HCT116 (cell line): Measurements from ENCODE around the genes DAGLB and INTS15.

GRCh38 chr7:5396416-5396873 is 27.2 kb downstream of the TNRC18 start:
- RRBS = no CpG with 5 or more reads among the region's 7 CpGs

GRCh38 chr7:5477886-5478769 is 35.5 kb downstream of the FBXL18 start:
- RRBS = no CpG with 5 or more reads among the region's 30 CpGs

DNA sequence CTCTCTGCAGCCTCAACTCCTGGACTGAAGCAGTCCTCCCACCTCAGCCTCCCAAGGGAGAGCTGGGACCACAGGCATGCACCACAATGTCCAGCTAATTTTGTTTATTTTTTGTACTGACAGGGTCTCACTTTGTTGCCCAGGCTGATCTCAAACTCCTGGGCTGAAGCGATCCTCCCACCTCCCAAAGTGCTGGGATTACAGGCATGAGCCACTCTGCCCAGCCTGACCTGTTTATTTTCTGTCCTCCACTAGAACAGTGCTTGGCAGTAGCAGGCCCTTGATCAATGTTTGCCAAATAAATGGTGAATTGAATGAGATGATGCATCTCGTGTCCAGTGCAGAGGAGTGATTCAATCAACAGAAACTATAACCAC is 5.1 kb upstream of the FBXL18 start:
- RRBS = no CpG with 5 or more reads among the region's 2 CpGs

GRCh38 chr7:5527580-5527980 is 2.8 kb downstream of the ACTB start:
- RRBS = no CpG with 5 or more reads among the region's 14 CpGs

DNA sequence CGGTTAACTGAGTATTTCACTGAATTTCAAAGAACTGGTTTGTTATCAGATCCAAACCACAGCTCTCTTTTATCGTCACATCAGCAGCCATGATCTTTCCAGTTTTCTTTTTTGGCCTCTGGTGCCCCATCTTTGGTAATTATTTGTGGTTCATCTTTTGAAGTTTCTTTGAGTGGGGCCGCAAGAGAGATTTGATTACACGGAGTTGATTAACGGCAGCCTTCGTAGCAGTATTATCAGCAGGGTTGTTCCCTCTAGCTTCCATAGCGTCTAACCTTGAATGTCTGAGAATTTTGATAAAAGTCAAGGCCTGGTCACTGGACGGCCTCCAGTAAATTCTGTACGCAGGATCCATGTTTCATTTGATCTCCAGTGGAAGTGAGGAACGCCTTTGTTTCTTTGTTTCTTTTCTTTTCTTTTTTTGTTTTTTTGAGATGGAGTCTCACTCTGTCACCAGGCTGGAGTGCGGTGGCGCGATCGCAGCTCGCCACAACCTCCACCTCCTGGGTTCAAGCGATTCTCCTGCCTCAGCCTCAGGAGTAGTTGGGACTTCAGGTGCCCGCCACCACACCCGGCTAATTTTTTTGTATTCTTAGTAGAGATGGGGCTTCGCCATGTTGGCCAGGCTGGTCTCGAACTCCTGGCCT is 13.9 kb upstream of the FSCN1 start:
- RRBS = no CpG with 5 or more reads among the region's 20 CpGs

DNA sequence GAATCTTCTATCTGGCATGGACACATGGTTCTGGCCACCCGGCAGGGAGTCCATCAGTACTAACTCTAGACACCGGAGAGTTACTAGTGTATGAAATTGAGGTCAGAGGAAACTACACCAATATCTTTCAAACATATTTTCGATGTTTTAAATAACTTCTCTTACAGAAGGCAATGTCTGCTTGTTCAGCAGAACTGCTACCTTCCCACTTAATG is 89.9 kb downstream of the RNF216 start:
- RRBS = no CpG with 5 or more reads among the region's 3 CpGs

- RRBS = no CpG with 5 or more reads among the region's 12 CpGs
Measured at GRCh38 chr7:5712557-5713022, 68.9 kb downstream of the RNF216 start.

GRCh38 chr7:5794344-5794783 is 12.9 kb upstream of the RNF216 start:
- RRBS = no CpG with 5 or more reads among the region's 14 CpGs

GRCh38 chr7:6115137-6115767 is 10.5 kb downstream of the USP42 start:
- RRBS = no CpG with 5 or more reads among the region's 4 CpGs

DNA sequence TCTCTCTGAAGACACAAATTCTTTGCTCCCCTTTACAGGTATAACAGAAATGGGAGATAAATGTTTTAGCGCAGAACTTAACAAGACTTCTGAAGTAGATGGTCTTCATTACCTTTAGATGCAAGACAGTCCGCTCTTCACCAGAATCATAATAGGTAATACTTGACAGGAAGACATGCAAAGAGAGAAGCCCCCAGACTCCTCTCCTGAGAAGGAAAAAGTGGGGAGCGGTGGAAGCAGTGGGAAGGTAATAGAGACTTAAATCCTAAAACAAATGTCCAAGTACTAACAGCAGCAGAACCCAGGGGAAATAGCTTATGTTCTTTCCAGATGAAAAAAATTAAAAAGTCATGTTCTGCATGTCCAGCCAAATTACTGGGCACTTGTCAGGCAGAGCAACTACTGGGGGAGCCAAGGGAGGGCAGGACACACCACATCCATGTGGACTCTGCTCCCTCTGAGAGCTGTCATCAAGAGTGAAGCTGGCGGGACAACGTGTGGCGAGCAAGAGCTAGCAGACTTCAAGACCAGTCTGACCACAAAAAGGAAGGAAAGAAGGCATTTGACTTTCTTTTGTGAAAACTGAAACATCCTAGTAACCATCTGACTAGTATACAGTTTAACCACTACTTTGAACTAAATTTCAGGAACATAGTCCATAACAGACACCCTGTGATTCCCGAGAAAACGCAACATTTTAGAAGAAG is 15.9 kb downstream of the CYTH3 start:
- RRBS = no CpG with 5 or more reads among the region's 8 CpGs

GRCh38 chr7:6269045-6269541 is 3.3 kb downstream of the CYTH3 start:
- RRBS = no CpG with 5 or more reads among the region's 5 CpGs

- RRBS = no CpG with 5 or more reads among the region's 18 CpGs
Measured at GRCh38 chr7:6338458-6339243, 10.1 kb downstream of the FAM220A start.

- RRBS = no CpG with 5 or more reads among the region's 11 CpGs
Measured at GRCh38 chr7:6391746-6392306, 17.5 kb downstream of the RAC1 start.

GRCh38 chr7:6403220-6403543 is 28.9 kb downstream of the RAC1 start:
- RRBS = no CpG with 5 or more reads among the region's 3 CpGs

GRCh38 chr7:6446982-6448116 is at the start of gene DAGLB:
TSS of gene DAGLB (minus strand) at chr7:6447954.
- RRBS = 1% methylated on average over 14 of the region's 82 CpGs

- RRBS = no CpG with 5 or more reads among the region's 6 CpGs
Measured at GRCh38 chr7:6472117-6472631, 11.8 kb downstream of the KDELR2 start.

DNA sequence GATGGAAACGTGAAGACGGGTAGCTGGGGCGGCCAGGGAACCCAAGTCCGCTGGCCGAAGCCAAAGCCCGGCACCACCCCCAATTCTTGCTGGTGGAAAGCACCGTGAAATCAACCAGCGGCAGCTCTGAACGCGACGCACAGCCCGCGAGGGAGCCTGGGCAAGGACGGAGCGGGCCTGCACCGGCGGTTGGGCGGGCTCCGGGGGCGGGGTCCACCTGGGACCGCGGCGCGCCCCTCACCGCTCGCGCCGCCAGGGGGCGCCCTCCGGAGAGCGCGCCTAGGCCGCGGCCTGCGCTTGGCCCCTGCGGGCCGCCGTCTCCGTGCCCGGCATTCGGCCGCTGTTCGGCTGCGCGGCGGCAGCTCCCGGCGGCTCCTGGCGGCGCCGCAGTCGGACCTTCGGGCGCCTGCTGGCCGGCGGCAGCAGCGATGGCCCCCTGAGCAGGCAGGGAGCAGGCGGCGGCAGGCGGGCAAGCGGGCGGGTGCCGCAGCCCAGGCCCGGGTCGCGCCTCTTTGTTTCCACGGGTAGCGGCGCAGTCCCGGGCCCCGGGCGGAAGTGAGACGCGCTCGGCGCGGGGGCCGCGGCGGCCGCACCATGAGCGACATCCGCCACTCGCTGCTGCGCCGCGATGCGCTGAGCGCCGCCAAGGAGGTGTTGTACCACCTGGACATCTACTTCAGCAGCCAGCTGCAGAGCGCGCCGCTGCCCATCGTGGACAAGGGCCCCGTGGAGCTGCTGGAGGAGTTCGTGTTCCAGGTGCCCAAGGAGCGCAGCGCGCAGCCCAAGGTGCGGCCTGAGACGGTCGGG is at the start of gene INTS15:
INTS15 (plus strand) TSS at position 332 of the 807 bp plus-strand sequence.
- RRBS = under 1% methylated on average over 49 of the region's 102 CpGs

- RRBS = 100% methylated on average over 3 of the region's 12 CpGs
Measured at GRCh38 chr7:6604365-6605001, 10.9 kb upstream of the ZNF853 start.

- RRBS = no CpG with 5 or more reads among the region's 17 CpGs
Measured at GRCh38 chr7:6655651-6656448, 18.7 kb downstream of the ZNF316 start.

DNA sequence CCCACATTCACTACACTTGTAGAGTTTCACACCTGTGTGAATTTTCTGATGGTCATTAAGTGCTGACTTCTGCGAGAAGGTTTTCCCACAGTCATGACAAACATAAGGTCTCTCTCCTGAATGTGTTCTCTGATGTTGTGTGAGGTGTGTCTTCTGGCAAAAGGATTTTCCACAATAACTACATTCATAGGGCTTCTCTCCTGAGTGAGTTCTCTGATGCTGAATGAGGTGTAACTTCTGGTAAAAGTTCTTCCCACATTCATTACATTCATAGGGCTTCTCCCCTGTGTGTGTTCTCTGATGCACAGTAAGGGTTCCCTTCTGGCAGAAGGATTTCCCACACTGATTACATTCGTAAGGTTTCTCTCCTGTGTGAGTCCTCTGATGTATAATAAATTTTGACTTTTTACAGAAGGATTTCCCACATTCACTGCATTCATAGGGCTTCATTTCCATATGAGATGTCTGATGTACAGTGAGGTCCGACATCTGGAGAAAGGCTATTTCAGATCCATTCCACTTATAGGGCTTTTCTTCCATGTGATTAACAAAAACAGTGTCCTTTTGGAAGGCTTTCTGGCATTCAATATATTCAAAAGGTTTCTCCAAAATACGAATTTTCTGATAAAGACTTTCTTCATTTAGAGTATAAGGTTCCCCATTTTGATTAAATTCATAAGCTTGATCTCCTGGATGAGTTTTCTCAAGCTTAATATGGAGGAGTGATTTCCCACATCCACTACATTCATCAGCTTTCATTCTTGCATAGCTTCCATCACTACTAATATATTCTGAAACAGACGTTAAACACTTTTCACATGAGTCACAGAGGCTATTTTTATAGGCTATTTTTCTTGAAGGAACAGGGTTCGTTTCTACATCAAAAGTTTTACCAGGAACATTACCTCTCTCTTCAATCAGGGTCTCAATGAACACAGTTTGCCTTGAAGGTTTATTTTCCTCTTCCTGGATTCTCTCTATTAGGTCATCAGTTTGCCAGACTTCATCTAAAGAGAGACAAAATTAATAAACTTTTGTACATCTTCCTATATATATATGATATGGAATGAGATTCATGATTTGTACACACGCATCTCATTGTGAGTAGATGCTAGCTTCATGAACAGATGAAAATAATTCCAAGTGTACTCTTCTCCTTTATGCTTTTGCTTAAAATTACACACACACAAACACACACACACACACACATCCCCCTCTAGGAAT is 14.6 kb downstream of the ZNF12 start:
- RRBS = no CpG with 5 or more reads among the region's 7 CpGs